Measurements from ENCODE around the gene CDCA7.

GRCh38 chr2:172325321-172325654, 102.1 kb upstream of the ITGA6 start:
- PRO-cap = no peak

GRCh38 chr2:172480306-172480859, 53.0 kb downstream of the ITGA6 start:
- PRO-cap = no peak

DNA sequence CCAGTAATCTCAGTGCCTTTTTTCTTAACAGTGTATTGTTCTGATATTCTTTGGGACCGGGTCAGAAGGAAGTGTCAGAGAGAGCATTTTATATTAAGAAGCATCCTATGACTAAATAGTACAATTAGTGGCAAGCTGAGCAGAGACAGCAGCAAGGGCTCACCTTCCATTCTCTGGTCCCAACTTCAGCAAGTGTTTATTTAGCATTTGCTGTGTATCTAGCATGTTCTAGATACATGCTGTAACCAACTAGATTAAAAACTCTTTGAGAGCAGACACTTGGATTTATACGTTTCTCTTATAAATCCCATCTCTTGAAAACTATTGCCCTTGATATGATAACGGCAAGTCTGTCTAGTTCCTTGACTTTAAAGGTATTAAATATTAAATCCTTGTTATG, 126.6 kb downstream of the RAPGEF4 start:
- PRO-cap = no peak

DNA sequence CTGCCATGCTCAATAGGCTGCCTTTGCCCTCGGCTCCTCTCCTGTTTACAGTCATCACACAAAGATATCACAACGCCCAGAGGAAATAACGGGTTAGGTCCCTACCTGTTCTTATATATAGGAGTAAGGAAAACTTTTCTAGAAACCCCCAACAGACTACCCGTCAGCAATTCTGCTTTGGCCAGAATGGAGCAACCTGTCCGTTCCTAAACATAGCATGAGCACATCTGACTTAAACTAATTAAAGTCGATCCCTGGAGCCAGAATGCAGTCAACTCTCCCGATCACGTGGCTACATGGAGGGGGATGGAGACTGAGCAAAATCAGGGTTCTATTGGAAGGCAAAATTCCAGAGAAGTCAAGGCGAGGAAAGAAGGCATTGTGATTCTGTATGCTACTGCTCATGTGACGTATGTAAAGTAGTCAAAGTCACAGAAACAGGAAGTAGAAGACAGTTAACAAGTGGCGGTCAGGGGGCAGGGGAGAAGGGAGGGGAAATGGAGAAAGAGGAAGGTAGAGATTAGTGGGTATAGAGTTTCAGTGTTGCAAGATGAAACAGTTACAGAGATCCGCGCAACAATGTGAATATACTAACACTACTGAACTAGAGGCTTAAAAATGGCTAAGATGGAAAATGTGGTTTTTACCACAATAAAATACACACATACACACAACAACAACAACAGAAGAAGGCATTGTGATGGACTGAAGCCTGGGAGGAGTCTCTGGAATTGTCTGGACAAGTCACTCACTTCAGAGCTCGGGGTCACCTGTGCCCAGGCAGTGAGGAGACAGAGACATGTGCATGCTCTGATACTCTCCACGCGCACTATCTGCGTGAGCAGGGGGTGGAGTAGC, 90.1 kb upstream of the CDCA7 start:
- PRO-cap = no peak

DNA sequence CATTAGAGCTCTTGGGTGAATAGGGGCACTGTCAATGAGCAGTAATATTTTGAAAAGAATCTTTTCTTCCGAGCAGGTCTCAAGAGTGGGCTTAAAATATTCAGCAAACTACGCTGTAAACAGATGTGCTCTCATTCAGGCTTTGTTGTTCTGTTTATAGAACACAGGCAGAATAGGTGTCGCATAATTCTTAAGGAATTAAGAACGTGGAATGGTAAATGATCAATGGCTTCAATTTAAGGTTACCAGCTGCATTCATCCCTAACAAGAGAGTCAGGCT, 3.3 kb upstream of the CDCA7 start:
- PRO-cap = no peak

DNA sequence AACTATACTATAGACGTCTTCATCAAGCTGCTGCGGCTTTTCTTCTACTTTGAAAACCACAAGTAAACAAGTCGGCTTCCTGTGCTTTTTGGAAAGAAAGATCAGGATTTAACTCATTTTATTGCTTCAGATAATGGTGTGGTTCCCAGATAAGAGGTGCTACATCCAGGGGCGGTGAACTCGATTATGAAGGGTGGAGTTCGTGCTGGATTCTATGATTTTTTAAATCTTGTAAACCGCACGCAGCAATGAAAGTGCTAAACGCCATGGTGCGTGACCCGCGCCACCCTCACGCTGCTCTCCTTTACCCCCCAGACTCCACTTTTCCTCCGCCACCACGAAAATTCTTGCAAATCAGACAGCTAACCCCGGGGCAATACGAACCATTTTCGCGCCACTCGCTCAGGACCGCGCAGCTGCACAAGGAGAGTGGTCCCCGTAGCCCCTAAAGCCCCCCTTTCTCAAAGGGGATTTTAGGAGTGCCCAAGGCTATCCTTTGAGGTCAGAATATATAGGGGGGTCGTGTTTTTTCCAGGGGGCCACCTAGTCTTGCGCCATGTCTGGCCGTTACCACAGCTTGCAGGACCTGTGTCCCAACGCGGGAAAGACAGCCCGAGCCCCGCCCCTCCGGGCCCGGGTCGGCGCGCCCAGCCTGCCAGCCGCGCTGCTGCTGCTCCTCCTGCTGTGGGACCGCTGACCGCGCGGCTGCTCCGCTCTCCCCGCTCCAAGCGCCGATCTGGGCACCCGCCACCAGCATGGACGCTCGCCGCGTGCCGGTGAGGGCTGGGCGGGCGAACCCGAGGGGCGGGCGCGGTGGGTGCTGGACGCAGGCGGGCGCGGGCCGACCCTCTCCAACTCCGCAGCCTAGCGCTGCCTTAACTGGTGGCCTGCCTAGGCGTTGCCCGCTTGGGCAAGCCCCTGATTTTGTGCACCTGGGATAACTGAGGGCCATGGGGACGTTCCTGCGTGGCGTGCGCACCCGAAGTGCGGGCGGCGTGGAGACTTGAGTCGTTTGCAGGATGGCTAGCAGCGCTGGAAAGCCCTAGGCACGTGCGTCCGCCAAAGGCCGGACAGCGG, at the start of gene CDCA7:
Gene CDCA7, plus strand, starts transcription at position 664 of the 1,077 bp plus-strand sequence.
- PRO-cap = no peak

DNA sequence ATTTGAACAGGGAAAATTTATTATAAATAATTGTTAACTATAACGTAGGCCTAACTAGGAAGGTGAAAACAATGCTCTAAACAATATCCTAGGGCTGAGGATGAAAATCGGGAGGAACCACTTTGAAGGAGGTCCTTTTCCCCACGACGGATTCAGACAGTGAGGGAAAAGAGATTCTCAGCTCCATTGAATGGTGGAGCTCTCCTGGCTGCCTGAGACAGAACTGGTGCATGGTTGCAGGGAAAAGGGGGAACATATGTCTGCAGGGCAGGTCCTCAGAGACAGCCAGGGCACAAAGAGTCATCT, 94.1 kb downstream of the CDCA7 start:
- PRO-cap = no peak

DNA sequence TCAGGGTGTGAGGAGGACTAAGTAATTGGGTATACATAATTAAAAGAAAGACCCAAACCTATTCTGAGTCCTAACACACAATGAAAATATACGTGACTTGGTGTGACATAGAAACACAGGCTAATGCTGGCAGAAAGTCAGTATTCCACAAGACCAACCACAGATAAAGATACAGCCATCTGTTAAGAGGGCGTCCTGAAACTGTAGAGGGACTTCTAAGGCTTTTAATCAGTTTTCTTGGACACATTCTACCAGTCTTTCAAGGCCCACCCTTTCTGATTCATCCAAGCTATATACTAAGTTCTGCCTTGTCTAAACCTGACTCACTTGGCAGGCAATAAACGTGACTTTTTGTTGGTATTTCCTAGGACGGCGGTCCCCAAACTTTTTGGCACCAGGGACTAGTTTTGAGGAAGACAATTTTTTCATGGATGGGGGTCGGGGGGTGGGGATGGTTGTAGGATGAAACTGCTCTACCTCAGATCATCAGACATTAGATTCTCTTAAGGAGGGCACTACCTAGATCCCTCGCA, 61.5 kb downstream of the SP3 start:
- PRO-cap = no peak

GRCh38 chr2:173947602-173948193, 17.5 kb downstream of the SP3 start:
- PRO-cap = no peak

GRCh38 chr2:174053295-174054396, 88.5 kb upstream of the SP3 start:
- PRO-cap = no peak

- PRO-cap = no peak
Measured at GRCh38 chr2:174396064-174396564, 584 bp downstream of the SCRN3 start.

- PRO-cap = no peak
Measured at GRCh38 chr2:174409704-174410779, 14.5 kb downstream of the SCRN3 start.

DNA sequence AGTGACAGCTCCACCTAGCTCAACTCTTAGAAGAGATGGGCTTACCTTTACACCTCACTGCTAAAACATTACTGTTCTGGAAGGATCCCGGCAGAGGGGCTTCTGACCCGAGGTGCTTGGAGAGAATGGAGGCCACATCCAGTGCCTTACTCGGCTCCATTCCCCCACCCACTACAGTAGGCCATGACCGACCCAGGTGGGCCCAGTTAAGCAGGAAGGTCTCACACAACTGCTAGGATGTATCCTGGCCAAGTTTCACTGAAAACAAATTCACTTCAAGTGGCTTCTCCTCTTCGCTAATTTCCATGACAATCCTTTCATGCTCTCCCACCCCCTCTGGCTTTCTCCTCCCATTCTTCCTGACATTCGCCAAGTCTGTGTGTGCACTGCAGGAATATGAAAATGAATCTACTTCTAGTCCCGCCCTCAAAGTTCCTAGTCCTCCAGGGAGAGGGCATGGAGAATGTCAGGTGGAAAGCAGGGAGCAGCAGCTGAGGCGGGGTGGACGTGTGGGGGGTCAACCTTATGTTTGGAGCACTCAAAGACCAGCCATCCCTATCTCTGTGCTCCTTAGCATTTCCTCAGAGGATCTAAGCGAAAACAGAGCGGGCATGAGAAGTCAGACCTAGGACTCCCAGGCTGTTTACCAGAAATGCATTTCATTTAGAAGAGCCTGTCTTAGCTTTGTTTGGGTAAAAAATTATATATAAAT, 11.8 kb downstream of the WIPF1 start:
- PRO-cap = no peak

GRCh38 chr2:174590834-174591273, 6.8 kb downstream of the WIPF1 start:
- PRO-cap = no peak

DNA sequence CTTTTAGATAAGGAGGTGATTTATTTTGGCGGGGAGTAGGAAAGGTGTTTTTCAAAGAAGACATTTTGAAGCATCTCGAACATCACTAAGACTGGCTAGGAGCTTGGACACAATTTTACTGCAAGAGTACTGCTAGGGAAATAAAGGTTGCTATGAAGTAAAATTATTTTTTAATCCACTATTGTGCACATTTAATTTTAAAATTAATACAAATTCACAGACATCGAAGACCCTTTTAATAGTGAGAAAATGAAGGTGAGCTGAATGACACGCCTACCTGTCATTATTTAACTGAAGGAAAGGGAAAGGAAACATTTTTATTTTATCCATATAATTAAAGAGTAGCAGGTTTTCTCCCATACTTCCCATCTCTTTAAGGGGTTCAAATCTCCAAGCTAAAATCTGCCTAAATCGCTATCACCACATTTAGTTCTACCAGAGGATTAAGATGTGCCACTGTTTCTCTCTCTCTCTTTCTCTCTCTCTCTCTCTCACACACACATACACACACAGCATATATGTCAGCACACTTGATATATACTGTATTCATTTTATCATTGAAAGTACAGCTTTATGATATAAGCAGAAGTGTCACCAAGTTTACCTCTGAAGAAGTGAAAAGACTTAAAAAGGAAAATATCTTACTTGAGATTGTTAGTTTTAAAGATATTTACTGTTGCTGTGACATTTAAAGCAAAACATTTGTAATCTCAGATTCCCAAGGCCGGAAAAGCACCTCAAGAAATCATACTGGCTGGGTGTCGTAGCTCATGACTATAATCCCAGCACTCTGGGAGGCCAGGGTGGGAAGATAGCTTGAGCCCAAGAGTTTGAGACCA, 3.2 kb downstream of the WIPF1 start:
- PRO-cap = no peak

DNA sequence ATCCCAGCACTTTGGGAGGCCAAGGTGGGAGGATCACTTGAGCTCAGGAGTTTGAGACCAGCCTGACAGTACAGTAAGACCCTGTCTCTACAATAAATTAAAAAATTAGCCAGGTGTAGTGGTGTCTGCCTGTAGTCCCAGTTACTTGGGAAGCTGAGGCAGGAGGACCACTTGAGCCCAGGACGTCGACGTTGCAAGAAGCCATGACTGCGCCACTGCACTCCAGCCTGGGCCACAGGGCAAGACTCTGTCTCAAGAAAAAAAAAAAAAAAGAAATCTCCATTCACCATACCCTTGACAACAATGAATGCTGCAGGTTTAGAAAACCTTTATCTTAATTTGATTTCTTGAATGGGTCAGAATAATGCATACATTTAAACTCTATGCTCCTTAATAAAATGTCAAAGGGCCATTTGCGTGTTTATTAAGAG, 22.1 kb upstream of the WIPF1 start:
- PRO-cap = no peak

DNA sequence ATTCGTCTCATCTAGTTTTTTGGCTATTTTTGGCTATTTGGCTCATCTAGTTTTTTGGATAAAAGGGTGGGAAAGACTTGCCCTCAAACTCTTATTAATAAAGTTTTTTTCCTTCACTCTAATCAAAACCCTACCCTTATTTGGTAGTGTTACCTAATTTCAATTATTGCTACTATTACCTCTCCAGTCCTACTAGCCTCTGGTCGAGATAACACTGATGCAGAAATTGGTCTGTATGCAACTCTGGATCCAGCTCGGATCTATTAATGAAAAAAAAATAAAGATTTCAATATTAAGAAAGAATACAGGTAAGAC, 1.6 kb downstream of the ATP5MC3 start:
- PRO-cap = no peak

DNA sequence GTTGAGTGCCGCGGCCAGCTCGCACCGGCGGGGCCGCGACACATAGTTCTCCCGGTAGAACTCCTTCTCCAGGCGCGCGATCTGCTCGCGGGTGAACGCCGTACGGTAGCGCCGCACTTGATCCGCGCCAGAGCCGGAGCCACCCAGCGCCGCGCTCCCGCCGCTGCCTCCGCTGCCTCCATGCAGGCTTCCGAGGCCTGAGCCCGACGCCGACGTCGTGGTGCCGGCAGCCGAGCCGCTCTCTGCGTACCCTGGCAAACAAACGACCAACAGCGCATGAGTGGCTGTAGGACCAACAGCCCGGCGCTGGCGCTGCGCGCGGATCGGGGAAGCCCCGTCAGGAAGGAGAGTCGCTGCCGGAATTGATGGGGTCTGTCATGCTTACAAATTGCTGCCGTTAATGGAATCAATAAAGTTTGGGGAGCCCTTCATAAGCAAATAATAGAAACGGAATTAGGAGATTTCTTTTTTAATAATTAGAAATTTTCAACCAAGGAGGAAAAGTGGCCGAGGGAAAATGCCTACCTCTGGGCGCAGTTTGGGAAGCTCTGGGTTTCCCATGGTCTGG, 1.5 kb downstream of the EVX2 start:
- PRO-cap = no peak

DNA sequence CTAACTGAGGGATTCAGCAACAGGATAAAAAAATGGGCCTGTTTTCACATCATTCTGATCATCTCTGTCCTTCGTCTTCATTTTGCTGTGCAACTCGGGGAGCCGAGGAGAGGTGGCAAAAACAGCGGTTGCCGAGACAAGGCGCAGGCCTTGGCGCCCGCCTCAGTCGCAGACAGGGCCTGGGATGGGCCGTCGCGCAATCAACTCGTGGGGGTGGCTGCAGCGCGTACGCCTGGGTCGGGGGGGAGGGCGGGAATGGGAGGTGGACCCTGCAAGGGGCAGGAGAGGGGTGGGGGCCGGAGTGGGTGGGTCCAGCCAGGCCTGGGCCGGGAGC, 322 bp upstream of the HOXD13 start:
- PRO-cap = no peak

- PRO-cap = no peak
Measured at GRCh38 chr2:176123068-176123679, 655 bp downstream of the HOXD9 start.